HL-60 (cell line): Measurements from ENCODE around the genes RNF167, SCIMP, DERL2, ENSG00000286190, BCL6B and SLC16A11.

DNA sequence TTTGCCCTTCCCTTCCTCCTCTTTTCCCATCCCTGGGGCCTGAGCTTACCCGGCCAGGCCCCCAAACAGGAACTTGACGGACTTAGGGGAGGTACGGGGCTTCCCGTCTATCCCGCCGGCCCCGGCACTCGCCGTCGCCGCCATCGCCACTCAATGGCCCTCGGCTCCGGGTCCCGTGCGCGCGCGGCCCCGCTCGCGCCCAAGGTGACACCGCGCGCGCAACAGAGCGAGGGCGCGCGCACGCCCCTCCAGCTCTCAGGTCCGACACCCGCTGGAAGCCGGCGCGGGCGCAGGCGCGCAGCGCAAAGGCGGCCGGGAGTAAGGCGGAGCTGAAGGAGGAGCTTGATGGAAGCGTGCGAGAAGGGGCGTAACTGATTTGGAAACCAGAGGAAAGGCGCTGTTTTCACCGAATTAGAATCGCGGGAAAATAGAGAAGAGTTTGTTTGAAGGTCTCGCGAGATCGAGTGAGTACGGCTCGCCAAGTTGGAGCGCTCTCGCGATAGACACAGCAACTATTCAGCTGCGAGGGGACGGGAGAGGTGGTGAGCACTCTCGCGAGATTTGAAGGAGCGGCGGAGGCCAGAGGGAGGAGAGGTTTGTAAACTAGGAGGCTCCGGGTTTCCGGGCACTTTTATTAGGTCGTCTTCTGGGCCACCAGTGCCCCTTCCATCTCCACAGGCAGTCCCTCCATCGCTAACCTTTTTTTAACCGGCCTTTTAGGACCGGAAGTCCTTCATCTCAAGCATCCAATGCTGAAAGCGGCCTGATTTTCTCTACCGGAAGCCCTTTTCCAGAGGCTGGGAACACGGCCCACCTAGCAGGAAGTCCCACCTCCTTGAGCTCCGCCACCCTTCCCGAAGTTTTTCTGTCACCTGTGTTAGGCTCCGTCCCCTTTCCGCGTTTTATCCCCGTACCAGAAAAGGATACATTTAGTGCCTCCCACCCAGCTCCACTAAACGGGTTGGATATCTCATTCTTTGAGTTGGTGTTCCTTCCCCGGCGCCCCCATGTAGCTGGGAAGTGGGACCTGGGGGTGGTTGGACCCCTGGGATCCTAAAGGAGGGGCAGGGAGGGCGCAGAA, at the start of gene RNF167:
TSS of gene RNF167 (plus strand) at position 502 of the 1,081 bp plus-strand sequence.
- RRBS, result 3% methylated on average over 24 of the region's 83 CpGs

GRCh38 chr17:4972187-4972984, 4.8 kb upstream of the SPAG7 start:
- RRBS, result no CpG with 5 or more reads among the region's 23 CpGs

- RRBS, result no CpG with 5 or more reads among the region's 4 CpGs
Observed at GRCh38 chr17:4975109-4975551, 7.5 kb upstream of the SPAG7 start.

DNA sequence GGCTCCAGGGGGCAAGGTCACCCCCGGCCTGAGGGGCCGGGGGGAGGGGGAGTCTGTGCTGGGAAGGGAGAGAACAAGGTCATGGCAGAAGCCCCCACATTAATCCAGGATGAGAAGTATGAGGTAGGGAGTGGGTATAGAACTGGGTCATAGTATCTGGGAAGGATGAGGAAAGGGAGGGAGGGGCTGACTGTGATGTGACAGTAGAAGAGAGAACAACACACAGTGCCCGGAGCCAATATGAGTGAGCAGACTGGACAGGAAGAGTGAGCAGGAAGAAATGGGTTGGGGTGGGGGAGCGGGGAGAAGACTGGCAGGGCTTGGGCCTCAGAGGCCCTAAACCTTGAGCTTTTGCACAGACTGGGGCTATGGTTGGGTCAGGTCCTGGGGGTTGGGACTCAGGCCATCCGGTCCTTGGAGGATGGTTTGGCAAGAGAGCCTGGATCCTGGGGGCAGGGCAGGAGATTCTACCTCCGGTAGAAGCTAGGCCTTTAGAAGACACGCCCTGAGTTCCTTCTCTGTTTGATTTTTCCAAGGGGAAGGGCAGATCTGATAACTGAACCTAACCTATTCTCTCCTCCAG, 1.2 kb downstream of the CAMTA2 start:
- RRBS, result 66% methylated on average over 2 of the region's 7 CpGs

DNA sequence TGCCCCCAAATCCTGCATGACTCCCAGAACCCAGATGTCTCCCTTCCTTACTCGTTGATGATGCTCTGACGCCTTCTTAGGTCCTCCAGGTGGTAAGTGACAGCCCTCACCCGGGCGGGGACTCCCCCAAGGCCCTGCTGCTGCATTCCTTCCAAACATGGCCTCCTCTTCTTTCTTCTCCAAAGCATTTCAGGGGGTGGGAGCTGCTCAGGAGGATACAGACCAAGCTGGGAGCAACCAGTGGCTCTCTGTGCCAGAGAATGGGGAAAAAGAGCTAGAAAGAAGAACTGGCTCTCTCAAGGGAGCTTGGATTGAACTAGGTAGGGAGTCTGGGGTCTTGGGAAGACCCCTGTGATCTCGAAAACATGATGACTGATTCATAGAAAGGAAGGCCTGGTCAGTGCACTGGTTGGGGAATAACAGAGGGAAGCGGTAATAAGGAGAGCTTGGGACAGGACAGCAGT, 1.9 kb upstream of the CAMTA2 start:
- RRBS, result no CpG with 5 or more reads among the region's 6 CpGs

DNA sequence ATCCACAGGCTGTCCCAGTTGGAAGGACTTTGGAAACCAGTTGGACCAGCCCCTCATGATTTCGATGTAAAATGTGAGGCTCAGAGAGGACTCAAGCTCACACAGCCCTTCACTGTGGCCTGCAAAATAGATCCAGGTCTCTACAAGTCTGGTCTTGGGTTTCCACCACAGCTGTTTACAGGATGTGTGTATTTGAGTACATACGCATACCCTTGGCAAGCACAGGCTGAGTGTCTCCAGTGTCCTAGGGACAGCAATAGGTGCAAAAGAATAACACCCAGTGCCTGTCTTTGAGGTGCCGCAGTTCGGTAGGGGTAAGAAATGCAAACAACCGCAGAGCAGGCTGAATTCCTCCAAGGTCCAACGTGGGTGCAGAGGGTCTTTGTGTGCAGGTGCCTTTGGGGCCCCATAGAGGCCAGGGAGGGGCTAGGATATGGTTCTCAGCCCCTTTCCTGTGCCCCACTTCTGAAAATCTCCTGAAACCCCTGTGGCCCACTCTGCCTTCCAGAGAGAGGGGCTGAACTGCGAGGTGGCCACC, 5.1 kb downstream of the USP6 start:
- RRBS, result no CpG with 5 or more reads among the region's 7 CpGs

DNA sequence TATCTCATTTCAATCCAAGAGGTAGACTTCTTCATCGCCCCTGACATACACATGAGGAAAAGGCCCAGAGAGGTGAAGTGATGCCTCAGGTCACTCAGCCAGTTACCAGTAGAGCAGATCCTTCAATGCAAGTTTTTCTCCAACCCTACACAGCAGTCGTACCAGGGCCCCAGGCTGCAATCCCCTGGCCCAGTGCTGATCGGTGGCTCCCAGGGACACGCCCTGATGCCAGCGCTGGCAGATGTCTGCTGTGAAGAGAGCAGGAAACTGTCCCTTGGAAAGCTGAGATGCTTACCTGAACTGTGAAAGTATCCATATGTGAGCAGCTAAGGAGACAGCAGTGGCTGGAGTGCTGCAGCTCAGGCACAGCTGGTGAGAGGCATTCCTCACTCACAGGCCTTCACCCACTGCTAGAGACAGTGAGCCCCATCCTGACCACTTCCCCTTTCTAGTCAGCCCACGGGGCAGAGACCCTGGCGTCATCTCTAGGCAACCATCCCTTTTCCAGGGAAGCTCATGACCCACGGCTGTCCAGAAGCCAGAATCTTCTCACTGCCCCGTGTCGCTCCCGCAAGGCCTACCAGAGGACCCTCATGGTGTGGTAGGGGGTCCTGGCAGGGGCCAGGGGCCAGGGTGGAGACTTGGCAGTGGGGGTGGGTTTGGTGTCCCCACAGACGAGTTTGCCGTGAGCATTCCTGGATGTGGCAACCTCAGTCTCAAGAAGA, at the start of gene SCIMP:
TSS of gene SCIMP (minus strand) at position 421 of the 725 bp plus-strand sequence.
- RRBS, result no CpG with 5 or more reads among the region's 13 CpGs

- RRBS, result no CpG with 5 or more reads among the region's 4 CpGs
Observed at GRCh38 chr17:5237487-5237766, 2.8 kb upstream of the SCIMP start.

GRCh38 chr17:5385513-5386073, 33.9 kb downstream of the NUP88 start:
- RRBS, result no CpG with 5 or more reads among the region's 1 CpG

DNA sequence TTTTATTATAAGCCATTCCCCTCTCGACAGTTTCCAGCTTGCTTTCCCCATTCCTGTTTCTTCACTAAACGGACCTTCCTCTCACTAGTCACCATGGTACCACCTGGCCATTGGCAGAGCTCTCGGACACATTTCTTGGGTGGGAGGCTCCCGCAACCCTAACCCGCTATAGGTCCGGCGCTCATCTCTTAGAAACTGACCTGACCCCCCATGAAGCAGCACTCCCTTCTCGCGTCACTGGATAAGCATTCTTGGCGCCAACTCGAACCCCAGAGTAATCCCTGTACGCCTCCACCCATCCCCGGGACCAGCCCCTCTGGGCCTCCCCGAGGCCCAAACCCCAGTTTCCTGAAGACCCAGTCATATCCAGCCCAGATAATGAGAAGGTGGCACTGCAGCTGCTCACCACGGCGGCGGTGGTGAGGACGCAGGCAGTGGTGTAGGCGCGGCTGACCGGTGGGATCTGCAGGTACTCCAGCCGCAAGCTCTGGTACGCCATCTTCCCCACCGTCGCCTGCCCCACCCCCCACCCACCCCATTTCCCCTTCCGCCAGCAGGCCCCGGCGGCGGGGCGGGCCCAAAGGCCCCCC, at the start of gene DERL2:
TSS of gene DERL2 (minus strand) at position 516 of the 590 bp plus-strand sequence.
- RRBS, result 2% methylated on average over 6 of the region's 30 CpGs

DNA sequence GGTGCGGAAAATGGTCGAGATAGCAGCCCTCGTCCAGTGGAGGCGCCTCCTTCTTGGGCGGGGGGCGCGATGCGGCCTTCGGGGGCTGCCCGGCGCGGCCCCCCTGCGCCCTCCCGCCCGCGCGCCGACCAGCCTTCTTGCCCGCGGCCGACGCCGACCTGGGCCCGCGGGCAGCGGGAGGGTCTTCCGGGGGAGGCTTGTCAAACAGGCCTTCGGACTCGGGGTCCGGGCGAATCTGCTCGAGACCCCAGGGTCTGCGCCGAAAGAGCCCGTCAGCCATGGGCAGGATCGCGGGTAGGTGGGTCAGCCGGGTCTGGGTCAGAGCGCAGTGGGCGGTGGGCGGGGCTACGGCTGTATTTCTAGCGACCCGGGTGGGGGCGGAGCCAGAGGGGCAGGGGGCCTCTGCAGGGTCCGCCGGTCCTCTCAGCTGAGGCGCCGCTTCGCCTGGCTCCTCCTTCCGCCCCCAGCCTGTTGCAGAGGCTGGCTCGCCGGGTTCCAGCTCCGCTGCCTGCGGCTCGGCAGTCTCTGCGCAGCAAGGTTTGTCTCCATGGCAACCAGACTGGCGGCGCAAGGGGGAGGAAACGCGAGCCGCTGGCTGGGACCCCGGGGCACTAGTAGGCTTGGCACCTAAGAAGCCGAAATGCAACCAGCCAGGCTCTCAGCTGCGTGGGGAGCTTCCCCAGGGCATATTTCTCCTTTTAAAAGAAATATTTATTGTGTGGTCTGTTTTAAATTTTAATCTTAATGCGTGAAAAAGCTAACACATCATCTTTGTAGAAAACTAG, at the start of gene ENSG00000286190:
TSS of gene ENSG00000286190 (minus strand) at position 330 of the 785 bp plus-strand sequence.
- RRBS, result 10% methylated on average over 43 of the region's 66 CpGs

GRCh38 chr17:5517683-5518043, 16.9 kb upstream of the ENSG00000286190 start:
- RRBS, result no CpG with 5 or more reads among the region's 3 CpGs

- RRBS, result 95% methylated on average over 6 of the region's 53 CpGs
Observed at GRCh38 chr17:6654643-6655692, 3.4 kb downstream of the C17orf100 start.

GRCh38 chr17:6711630-6712419, 1.3 kb downstream of the SLC13A5 start:
- RRBS, result no CpG with 5 or more reads among the region's 6 CpGs

- RRBS, result no CpG with 5 or more reads among the region's 11 CpGs
Observed at GRCh38 chr17:6712420-6712929, 694 bp downstream of the SLC13A5 start.

- RRBS, result no CpG with 5 or more reads among the region's 5 CpGs
Observed at GRCh38 chr17:6720653-6721295, 7.6 kb upstream of the SLC13A5 start.

GRCh38 chr17:7017580-7017796, 2.9 kb downstream of the C17orf49 start:
- RRBS, result no CpG with 5 or more reads among the region's 2 CpGs

DNA sequence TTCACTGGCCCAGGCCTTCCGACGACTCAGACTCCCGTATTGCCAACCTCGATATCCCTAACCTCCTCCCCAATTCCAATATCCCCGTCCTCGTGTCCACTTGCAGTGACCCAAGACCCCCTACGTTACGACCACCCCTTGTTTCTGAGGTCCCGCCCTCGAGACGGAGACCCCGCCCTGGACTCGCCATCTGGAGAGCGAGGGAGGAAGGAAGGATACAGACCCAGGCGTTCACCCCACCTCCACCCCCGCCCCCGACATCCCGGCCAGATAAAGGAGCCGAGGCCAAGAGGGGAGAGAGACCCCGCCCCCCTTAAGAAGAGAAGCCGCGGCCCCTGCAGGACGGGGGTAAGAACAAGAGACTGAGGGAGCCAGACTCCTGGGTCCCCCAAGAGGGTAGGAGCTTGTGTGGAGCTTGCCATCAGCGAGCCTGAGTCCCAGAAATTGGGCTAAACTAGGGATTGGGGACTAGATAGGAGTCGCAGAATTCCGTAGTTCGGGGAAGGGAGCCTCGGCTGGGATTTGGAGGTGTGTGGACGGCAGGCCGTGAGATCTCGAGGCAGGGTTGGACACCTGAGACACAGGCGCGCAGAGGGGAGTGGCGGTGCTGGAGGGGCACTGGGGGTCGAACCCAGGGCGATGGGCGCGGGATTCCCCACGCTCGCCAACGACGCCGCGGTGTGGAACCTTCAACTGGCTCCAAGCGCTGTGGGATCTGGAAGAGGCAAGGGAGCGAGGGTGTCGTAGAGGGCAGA, at the start of gene BCL6B:
TSS of gene BCL6B (plus strand) at position 299 of the 755 bp plus-strand sequence.
- RRBS, result no CpG with 5 or more reads among the region's 47 CpGs

- RRBS, result 31% methylated on average over 26 of the region's 81 CpGs
Observed at GRCh38 chr17:7043269-7044289, at the start of gene SLC16A11. TSS of gene SLC16A11 (minus strand) at chr17:7044092.

- RRBS, result 39% methylated on average over 7 of the region's 16 CpGs
Observed at GRCh38 chr17:7045890-7046652, 2.2 kb upstream of the SLC16A11 start.